Ovary (tissue), 7 donors: Measurements from ENCODE around the gene WWC1.

GRCh38 chr5:159865862-159866510, 50.3 kb upstream of the ADRA1B start:
- PRO-cap, 7 experiments: no peak in any of the 7 experiments
- RAMPAGE, long total RNA, 2 experiments: no peak in any of the 2 experiments

DNA sequence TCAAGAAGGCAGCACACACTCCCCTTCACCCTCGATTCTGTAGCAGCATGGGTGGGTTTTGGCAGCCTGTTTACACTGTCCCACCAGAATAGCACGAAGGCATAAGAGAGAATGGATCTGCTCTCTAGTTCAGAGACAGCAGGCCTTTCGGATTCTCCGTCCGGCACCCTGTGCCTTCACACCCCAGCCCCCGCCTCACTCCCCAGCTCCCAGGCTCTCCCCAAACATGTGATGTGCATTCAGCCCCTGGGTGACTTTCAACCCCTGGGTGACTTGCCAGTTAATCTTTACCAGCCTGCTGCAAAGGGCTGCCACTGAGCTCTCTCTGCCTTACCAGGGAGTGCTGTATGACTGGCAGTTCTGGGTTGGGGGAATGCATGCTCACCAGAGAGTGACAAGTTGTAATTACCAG, 5.0 kb upstream of the ADRA1B start:
- PRO-cap, 7 experiments: no peak in any of the 7 experiments
- RAMPAGE, long total RNA, 2 experiments: no peak in any of the 2 experiments

- PRO-cap, 7 experiments: peak in 5 of 7 experiments; most common plus-strand start chr5:159918260 (in 4)
- RAMPAGE, long total RNA, 2 experiments: no peak in any of the 2 experiments
Measured at GRCh38 chr5:159917994-159918554, 1.8 kb downstream of the ADRA1B start.

DNA sequence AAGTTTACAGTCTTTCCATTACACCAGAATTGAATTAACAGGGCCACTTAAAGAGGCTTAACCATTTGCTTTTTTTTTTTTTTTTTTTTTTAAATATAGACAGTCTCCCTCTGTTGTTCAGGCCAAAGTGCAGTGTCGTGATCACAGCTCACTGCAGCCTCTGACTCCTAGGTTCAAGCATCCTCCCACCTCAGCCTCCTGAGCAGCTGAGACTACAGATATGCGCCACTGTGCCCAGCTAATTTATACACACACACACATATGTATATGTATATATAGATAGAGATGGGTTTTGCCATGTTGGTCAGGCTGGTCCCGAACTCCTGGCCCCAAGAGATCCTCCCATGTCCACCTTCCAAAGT, 1.3 kb upstream of the TTC1 start:
- PRO-cap, 7 experiments: no peak in any of the 7 experiments
- RAMPAGE, long total RNA, 2 experiments: no peak in any of the 2 experiments

- PRO-cap, 7 experiments: no peak in any of the 7 experiments
- RAMPAGE, long total RNA, 2 experiments: no peak in any of the 2 experiments
Measured at GRCh38 chr5:160213518-160213821, 15.8 kb upstream of the FABP6 start.

GRCh38 chr5:160311753-160312252, 561 bp downstream of the CCNJL start:
- PRO-cap, 7 experiments: peak in 1 of 7 experiments; most common plus-strand start chr5:160311970 (in 1); most common minus-strand start chr5:160311806 (in 1)
- RAMPAGE, long total RNA, 2 experiments: no peak in any of the 2 experiments

- PRO-cap, 7 experiments: peak in 1 of 7 experiments; most common plus-strand start chr5:160360100 (in 1)
- RAMPAGE, long total RNA, 2 experiments: no peak in any of the 2 experiments
Measured at GRCh38 chr5:160359801-160360604, 10.4 kb downstream of the C1QTNF2 start.

DNA sequence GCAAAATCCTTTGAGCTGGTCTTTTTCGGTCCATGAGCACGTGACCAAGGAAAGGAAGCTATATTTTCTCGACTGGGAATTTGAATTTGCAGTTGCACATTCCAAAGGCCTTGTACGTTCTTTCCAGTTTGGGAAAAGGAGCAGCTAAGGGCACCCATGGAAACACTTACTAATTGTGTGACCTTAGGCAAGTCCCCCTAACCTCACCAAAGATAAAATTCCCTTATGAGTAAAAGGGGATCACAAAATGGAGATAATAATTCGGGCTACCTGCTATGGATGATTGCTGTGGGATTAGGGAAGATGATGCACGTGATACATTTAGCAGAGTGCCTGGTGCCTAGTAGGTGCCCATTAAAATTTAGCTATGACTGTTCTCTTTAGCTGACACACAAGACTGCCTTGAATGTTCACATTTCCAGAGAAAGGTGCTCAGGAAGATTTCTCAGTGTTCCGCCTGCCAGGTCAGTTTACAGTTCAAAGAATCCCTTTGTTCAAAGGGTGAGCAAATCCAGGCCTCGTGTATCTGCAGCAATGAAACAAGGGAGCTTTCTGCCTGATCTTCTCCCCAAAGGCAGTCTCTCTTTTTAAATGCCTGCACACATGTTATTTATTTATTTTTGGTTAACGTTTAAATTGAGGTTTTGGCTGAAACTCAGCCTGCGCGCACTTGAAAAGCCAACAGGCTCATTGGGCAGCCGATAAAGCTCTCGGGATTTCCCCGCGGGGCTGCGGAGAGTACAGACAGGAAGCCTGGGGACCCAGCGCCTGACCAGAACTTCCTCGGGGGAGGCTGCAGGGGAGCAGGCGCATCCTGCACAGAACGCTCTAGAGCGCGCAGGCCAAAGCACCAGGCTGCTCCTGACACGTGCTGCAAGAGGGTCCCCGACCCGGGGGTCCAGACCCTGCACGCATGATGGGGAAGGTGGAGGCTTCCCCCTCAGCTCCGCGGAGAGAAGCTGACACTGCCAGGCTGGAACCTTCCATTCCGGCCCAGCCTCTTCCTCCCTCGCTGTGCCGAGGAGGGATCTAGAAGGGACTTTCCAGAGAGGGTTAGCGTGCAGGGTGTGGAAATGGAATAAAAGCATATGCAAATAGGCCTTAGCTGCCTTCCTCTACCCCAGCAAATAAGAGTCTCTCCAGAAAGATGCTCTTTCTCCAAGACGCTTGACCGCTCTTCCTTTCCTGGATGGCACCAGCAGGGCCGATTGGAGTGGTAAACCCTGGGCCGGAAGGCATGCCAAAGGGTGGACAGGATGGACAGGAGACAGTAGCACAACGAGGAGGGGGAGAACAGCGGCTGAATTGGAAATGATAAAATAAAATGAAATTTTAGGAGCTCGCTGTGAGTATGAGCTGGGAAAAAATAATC, 45.9 kb downstream of the PTTG1 start:
- PRO-cap, 7 experiments: peak in 1 of 7 experiments; most common plus-strand start position 777 of the sequence (in 1)
- RAMPAGE, long total RNA, 2 experiments: no peak in any of the 2 experiments

- PRO-cap, 7 experiments: no peak in any of the 7 experiments
- RAMPAGE, long total RNA, 2 experiments: no peak in any of the 2 experiments
Measured at GRCh38 chr5:160634778-160635374, 213.2 kb downstream of the PTTG1 start.

- PRO-cap, 7 experiments: no peak in any of the 7 experiments
- RAMPAGE, long total RNA, 2 experiments: no peak in any of the 2 experiments
Measured at GRCh38 chr5:161546862-161547300, 356 bp upstream of the GABRB2 start.

DNA sequence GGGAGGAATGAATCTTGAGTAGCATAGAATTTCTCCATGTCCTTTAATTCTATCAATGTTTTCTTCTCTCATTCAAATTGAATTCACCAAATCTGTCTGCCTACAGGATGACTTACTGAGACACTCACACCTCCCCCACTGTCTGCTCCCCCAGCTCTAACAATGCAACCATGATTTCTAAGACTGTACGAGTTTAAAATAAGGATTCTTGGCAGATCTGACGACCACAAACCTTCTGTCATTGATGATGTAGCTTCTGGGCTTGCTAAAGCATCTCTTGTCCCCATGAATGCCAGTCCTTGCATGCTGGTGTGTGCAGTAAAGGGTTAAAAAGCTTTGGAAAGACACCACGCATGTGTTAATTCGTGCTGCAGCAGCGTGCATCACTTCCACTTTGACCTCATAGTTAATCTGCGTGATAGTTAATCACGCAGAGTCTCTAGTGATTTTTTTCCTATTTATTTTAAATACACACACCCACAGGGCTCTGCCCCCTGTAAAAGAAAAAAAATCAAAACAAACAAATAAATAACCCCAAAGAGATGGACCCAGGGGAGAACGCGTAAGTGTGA, 407 bp upstream of the GABRG2 start:
- PRO-cap, 7 experiments: no peak in any of the 7 experiments
- RAMPAGE, long total RNA, 2 experiments: no peak in any of the 2 experiments

DNA sequence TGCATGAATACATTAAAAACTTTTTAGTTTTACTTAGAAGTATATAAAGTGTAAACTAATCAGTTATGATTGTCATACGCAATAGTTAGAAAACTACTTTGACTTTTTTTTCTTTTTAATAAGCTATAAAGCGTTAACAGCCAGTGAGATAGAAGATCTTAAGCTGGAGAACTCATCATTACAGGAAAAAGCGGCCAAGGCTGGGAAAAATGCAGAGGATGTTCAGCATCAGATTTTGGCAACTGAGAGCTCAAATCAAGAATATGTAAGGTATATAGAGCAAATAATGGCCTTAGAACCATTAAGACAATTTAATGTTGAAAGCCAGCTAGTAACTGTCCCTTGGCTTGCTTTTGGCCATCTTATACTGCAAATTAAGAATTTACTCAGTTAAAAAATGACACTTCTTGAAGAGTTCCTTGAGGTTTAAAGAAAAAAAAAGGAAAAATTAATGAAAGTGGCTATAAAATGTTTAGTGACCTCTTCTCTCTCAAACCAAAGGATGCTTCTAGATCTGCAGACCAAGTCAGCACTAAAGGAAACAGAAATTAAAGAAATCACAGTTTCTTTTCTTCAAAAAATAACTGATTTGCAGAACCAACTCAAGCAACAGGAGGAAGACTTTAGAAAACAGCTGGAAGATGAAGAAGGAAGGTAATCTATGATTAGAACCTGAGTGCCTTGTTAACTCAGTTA, 22.2 kb downstream of the HMMR start:
- PRO-cap, 7 experiments: no peak in any of the 7 experiments
- RAMPAGE, long total RNA, 2 experiments: no peak in any of the 2 experiments

GRCh38 chr5:163517873-163518993, 12.8 kb downstream of the MAT2B start:
- PRO-cap, 7 experiments: no peak in any of the 7 experiments
- RAMPAGE, long total RNA, 2 experiments: no peak in any of the 2 experiments

- PRO-cap, 7 experiments: no peak in any of the 7 experiments
- RAMPAGE, long total RNA, 2 experiments: no peak in any of the 2 experiments
Measured at GRCh38 chr5:167576823-167577568, 598.2 kb downstream of the TENM2 start.

GRCh38 chr5:167642963-167643639, 648.3 kb upstream of the WWC1 start:
- PRO-cap, 7 experiments: no peak in any of the 7 experiments
- RAMPAGE, long total RNA, 2 experiments: no peak in any of the 2 experiments

DNA sequence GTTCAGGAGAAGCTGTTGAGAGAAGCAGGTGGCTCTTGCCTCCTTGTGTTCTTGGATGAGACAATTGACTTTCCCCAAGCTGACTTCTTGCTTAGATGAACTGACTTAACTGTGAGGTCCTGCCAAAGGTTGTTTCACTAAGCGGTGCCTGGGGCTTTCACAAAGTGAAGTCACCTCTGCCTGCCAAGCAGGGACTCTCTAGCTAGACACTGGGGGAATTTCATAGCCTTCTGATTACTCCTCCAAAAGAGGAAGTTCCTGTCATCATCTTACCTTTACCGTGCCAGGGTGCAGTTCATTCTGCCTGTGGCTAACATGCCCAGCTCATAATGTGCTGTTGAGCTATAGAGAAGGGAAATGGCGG, 472.1 kb upstream of the WWC1 start:
- PRO-cap, 7 experiments: no peak in any of the 7 experiments
- RAMPAGE, long total RNA, 2 experiments: no peak in any of the 2 experiments

DNA sequence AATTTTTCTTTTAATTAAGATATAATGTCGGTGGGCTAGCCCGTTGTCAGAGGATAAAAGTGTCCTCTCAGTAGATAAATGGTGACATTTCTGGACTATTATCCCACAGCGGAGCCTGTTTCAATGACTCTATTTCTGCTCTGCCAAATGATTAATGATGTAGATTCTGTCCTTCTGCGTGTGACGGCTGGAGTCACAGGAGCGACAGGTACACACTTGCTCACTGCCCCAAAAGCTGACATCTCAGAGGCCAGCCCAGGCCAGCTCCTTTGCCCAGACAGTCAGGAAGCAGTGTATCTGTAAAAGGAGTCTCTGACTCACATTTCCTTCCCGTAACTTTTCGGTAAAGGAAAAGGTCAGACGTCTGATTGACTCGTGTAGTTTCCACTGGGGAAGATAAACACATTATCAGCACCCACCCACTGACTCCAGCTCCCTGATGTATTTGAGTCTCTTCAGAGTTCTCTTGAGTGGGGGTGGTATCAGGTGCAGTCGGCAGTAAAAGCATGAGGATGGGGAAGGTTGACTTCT, 64.5 kb upstream of the WWC1 start:
- PRO-cap, 7 experiments: no peak in any of the 7 experiments
- RAMPAGE, long total RNA, 2 experiments: no peak in any of the 2 experiments

- PRO-cap, 7 experiments: peak in 2 of 7 experiments; most common plus-strand start chr5:168269585 (in 2); most common minus-strand start chr5:168269422 (in 2)
- RAMPAGE, long total RNA, 2 experiments: no peak in any of the 2 experiments
Measured at GRCh38 chr5:168269051-168269947, 22.1 kb upstream of the WWC1 start.

- PRO-cap, 7 experiments: no peak in any of the 7 experiments
- RAMPAGE, long total RNA, 2 experiments: no peak in any of the 2 experiments
Measured at GRCh38 chr5:168291302-168292288, at the start of gene WWC1. WWC1 (plus strand) TSS chr5:168291645.

GRCh38 chr5:168314680-168315463, 23.4 kb downstream of the WWC1 start:
- PRO-cap, 7 experiments: no peak in any of the 7 experiments
- RAMPAGE, long total RNA, 2 experiments: no peak in any of the 2 experiments